ENCODE measurements around a stretch of chr16.

- PRO-cap = no peak
Observed at GRCh38 chr16:85311849-85312048, 199.5 kb upstream of the CIBAR2 start.

DNA sequence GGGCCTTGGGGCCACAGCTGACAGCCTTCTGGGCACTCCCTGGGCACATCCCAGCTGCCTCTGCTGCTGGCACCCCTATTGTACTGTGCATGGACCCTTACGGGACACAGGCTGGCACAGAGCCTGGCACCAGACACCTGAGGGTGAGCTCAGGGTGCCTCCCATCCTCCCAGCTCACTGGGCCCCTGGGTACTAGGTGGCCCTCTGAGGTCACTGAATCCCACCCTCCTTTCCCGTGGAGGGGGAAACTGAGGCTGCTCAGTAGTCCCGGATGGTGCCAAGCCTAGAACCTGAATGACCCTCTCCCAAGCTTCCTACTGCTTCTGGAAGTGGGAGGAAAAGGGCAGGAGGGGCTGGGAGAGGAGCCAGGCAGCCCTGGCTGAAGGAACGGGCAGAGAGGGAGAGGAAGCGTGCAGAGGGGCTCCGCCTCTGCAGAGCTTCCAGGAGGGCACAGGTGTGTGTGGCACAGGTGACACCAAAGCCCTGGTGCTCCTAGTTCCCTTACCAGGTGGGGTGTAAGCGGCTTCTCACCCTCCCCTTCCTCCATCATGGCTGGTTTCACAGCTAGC lies 241.5 kb upstream of the GSE1 start:
- PRO-cap = no peak

GRCh38 chr16:85391634-85392511 lies 221.2 kb upstream of the GSE1 start:
- PRO-cap = no peak

- PRO-cap = no peak
Observed at GRCh38 chr16:85462237-85463104, 150.7 kb upstream of the GSE1 start.

DNA sequence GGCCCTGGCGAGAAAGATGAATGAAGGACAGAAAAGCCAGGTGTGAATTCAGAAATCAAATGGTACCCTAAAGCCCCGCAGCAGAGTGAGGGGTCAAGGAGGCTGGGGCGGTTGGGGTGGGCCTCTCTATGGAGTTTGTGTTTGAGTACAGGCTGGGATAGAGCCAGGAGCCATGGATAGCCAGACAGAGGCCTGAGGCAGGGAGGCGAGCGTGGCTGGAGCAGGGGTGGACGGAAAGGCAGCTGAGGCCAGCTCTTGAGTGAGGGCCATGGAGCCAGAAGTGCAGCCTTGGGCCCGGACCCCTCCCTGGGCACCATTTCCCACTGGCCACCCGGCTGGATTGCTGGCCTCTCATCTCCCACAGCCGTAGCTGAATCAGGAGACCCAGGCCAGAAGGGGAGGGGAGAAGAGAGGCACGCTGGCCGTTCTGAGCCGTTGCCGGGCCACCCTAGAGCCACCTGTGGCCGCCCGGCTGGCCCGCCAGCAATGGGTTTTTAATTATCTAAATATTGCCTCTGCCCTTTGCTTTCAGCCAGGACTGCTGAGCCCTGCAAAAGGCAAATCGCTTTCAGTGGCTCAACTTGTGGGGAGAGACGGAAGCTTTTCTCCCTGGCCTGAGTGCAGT lies 75.3 kb upstream of the GSE1 start:
- PRO-cap = no peak

GRCh38 chr16:85561177-85561625 lies 51.9 kb upstream of the GSE1 start:
- PRO-cap = no peak

GRCh38 chr16:85599991-85600614 lies 13.0 kb upstream of the GSE1 start:
- PRO-cap = no peak

GRCh38 chr16:85611491-85612552 lies 1.3 kb upstream of the GSE1 start:
- PRO-cap = bidirectional peak, plus-strand start at chr16:85611787, minus-strand start at chr16:85611769; unidirectional peak, plus-strand start at chr16:85612302

DNA sequence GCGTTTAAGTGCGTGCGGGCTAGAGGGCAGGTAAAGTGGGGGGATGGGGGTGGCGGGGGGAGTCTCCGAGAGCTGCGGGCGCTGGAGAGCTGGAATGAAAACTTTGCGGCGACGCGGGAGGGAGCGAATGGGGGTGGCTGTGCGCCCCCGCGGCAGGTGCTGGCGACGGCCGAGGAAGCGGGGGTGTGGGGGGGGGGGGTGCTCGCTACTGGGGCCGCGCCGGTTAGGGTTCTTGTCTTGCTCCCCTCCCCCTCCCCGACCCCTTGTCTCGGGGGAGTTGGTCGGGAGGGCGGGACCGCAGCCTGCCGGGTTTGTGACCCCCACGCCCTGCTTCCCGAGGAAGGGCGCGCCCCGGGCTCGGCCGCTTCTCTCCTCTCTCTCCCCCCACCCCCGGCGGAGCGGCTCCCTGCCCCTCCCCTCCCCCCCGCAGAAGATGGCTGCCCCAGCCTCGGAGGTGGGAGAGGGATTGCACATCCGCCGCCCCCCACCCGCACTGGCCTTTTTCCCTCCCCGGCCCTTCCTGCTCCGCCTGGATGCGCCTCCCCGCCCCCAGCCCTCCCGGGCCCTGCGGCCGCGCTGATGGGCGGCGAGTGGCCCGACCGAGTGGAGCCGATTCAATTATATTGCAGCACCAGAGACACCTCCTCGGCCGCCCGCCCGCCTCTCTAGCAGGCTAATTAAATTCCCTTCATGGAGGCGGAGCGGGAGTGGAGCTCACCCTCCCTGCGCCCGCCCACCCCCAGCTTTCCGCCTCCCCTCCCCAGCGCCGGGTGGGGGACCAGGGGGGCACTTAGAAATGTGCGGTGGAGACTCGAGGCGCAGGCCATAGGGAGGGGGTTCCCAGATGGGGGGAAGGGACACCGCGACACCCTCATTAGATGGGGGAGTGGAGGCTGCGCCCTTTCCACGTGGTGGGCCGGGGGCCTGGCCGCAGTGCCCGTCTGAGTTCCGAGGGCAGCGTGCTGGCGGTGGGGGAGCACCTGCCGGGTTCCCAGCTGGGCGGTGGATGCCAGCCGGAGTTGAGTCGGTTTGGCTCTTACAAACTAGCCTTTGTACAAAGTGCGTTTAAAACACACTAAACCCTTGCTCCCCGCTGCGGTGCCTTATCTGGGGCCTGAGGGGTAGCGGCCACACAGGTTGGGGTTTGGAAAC lies 927 bp downstream of the GSE1 start:
- PRO-cap = no peak

GRCh38 chr16:85626859-85627877 lies 14.0 kb downstream of the GSE1 start:
- PRO-cap = bidirectional peak, plus-strand start at chr16:85627217, minus-strand start at chr16:85627017

DNA sequence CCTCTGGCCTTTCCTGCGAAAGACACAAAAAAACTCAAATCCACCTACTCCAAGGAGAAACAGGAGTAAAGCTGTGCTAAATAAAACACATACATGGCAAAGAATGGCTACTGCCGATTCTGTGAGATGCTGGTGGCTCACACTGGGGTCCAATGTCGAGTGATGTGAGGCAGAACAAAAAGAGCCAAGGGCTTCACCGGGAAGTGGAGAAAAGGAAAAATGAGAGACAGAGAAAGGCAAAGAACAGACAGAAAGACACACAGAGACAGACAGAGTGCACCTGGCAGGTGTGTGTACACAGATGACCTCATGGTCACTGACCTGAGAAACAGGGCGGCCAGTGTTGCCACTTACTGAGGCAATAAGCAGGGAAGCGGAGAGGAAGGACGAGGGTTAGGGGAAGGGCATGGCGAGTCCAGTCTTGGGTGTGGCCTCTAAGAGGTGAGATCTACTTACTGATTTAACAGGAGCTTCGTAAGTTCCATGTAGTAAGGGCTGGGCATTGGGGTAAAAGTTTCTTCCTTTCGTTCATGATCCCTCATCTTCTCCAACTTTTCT lies 7.5 kb downstream of the GINS2 start:
- PRO-cap = no peak

DNA sequence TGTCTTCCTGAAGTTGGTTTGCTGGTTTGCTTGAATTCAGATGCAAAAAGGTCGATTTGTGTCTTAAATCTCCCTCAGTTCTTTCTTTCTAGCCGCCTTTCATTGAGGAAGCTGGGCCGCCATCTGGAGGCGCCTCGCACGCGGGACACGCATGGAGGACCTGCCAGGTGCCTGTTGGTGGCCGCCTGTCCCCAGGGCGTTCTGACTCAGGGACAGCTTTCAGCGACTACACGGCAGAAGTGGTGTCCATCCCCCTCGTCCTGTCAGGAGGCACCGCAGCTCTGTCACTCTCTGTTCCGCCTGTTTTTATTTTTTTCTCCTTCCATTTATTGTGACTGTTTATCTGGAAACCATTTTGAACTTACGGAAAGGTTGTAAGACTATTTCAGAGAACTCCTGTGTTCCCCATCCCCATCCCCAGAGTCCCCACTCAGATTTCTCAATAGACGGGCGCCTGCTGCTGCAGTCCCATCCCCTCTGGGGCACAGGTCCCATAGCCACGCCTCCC lies 33.2 kb downstream of the COX4I1 start:
- PRO-cap = no peak

DNA sequence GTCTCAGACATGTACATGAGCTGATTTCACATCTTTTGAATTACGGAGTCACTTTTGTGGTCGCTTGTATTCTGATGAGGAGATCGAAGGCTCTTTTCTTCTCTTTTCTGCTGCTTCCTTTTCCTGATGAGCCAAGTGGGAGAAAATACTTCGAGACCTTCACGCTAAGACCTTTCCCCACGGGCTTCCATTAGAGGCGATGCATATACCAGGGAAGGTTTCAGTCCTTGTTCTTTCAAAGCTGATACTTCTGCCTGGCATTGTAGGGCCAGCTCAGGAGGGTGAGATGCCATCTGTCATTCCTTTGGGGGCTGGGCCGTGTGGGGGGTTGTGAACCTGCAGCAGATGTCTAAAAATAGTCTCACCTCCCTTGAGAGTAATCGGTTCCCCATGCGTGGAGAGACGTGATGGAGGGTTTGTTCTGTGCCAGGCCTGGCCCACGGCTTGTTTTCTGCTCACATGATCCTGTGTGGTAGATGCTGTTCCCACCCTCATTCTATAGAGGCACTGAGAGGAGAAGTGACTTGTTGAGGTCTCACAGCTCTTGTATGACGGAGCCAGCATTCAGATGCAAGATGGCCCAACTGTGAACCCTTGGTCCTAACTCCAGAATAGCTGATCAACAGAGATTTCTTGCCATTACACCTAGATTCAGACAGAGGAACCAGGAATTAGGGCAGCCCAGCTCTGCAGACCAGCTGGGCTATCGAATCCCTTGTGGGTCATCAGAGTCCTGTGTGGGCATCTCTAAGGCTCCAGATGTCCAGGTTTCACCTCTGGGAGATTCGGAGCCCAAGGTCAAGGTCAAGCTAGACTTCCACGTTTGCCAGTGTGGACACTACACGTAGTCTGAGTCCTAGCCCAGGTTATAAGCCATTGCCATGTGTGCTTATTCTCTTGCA lies 4.6 kb downstream of the IRF8 start:
- PRO-cap = no peak

DNA sequence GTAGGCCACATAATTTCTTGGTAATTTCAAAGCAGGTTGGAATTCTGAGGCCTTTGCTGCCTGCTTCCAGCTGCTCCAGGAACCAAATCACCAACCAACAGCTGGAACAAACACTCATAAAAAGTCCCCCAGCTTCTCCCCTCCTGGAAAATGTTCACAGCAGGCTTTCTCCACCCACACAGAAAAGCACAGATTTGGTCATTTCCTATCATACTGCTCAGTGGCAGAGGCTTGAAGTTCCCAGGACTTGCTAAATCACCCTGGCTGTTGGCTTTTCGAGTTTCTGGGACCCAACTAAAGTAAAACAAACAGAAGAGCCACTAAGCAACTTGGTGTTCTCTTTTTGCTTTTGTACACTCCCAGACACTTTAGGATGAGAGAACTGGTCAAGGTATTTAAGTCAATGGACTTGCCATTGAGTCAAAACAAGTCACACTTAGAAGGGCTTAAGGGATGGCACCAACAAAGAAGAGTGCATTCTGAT lies 259.0 kb downstream of the IRF8 start:
- PRO-cap = no peak

GRCh38 chr16:86196479-86197073 lies 297.6 kb downstream of the IRF8 start:
- PRO-cap = no peak

- PRO-cap = unidirectional peak, plus-strand start at chr16:86345779
Observed at GRCh38 chr16:86345469-86346016, 164.8 kb upstream of the FOXF1 start.

DNA sequence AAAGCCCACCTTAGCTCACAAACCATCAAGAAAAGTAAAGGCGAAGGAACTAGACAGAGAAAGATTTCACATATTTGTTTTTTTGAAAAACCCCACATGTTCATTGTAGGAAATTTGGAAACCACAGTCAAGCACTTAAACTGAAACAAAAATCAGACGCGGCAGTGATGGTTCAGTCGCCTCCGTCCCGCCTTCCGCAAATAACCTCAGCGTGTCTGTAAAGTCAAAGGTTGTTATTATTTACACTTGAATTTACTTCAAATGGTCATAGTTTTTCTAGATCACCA lies 144.5 kb upstream of the FOXF1 start:
- PRO-cap = no peak

DNA sequence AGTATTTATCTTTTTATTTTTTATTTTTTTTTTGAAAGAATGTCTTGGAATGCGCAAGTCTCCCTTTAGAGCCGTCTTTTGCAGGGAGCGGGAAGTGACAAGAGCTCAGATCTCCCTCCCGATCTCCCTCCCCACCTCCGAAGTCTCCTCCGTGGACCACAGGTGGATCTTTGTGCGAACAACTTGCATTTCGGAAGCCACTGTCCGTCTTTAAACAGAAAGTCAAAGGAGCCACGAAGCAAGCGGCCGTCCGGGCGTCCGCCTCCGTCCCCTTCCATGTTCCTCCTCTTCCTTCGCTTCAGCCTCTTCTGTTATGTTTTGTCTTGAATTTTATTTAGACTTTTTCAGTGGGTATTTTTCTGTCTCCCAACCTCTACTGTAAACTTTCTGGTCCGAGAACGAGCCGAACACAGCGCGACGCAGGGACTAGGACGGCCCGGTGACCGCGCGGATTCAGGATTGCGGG lies 3.2 kb downstream of the FOXF1 start:
- PRO-cap = no peak

DNA sequence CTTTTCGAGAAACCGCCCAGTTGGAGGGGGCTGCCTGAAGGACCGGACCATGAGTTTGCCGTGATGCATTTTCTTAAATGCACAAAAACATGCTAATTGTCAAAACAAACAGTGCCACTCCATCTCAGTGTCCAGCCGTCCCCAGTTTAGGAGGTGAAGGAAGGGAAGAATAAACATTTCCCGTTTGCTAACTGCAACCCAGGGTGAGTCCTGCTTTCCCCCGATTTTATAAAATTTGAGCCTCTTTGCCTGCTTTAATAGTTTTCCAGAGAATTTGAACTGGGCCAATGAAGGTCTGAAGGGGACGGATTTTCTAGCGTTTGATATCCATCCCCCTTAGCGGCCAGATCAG lies 3.3 kb downstream of the FOXC2 start:
- PRO-cap = no peak

- PRO-cap = no peak
Observed at GRCh38 chr16:86734416-86735048, 156.2 kb downstream of the FOXL1 start.